Ovary (tissue), 7 donors: ENCODE data around the gene LYZL1.

- PRO-cap, 7 experiments, result no peak in any of the 7 experiments
- RAMPAGE, long total RNA, 2 experiments, result no peak in any of the 2 experiments
Measured at GRCh38 chr10:28795649-28796236, 118.4 kb downstream of the BAMBI start.

DNA sequence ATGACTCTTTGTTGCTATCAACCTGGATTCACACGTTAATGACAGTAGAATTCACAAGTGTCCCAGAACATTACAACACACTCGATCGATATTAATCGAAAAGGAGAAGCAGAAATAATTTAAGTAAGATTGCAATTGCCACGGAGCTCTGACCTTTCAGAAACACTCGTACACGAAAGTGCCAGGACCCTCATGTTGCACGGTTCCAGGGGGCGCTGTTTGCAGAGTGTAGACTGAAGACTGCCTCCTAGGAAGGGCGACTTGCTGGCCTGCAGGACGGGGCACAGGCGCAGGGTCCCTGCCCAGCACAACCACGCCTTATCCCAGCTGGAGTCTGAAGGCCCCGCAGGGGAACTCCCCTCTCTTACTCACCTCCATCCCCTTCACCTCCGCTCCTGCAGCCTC, 261.9 kb downstream of the BAMBI start:
- PRO-cap, 7 experiments, result no peak in any of the 7 experiments
- RAMPAGE, long total RNA, 2 experiments, result no peak in any of the 2 experiments

- PRO-cap, 7 experiments, result no peak in any of the 7 experiments
- RAMPAGE, long total RNA, 2 experiments, result no peak in any of the 2 experiments
Measured at GRCh38 chr10:29106103-29106689, 182.7 kb upstream of the LYZL1 start.

- PRO-cap, 7 experiments, result no peak in any of the 7 experiments
- RAMPAGE, long total RNA, 2 experiments, result no peak in any of the 2 experiments
Measured at GRCh38 chr10:29266572-29267312, 22.1 kb upstream of the LYZL1 start.

GRCh38 chr10:29288930-29289253, at the start of gene LYZL1:
Gene LYZL1 (plus strand): TSS chr10:29289070.
- PRO-cap, 7 experiments, result no peak in any of the 7 experiments
- RAMPAGE, long total RNA, 2 experiments, result no peak in any of the 2 experiments

GRCh38 chr10:29586919-29587669, 47.7 kb downstream of the SVIL start:
- PRO-cap, 7 experiments, result no peak in any of the 7 experiments
- RAMPAGE, long total RNA, 2 experiments, result no peak in any of the 2 experiments

DNA sequence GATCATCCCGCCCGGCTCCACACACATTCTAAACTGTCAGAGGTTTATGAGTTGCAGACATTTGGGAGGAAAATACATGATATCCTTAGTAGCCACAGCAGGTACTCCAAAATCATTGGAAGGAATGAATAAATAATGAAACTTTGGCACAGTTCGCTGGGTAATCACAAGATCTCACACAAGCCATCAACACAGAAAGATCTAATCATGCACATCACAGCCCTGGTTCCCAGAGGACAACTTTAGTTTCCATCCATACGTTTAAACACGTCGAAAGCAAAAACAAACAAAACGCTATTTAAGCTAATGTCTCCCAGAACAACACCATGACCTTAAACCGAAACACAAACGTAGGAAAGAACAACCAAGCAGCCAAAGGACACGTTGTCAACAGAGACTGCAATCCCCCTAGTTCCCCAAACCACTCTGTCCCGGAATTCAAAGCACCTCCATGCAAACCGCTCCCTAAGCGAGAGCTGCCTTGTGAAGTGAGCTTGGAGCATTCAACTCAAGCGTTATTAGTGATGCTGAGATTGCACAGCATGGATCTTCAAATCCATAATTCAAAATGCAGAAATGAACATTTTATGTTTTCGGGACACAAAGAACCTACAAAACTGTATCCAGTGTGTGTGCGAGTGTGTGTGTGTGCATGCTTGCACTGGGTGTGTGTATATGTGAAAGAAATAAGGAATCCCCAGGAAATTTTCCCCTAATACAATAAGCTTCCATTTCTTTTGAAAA, 12.2 kb downstream of the SVIL start:
- PRO-cap, 7 experiments, result peak in 2 of 7 experiments; most common plus-strand start position 419 of the sequence (in 2); most common minus-strand start position 269 of the sequence (in 1)
- RAMPAGE, long total RNA, 2 experiments, result no peak in any of the 2 experiments

DNA sequence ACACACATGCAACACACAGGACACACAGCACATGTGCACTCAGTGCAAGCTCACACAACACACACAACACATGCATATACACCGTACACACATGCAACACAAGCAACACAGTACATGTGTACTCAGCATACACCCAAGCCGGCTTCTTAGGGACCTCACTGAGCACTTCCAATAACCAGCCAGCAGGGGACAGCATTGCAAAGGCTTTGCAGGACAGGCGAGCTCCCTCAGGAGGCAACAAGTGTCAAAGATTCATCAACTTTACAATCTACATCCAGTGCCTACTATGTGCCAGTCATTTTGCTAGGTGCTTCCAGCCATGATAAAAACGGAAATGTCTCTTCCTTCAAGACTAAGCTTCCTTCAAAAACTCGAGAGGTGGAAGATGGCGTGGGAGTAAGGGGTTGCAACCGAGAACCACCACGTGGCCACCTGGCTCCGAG, 61.0 kb downstream of the JCAD start:
- PRO-cap, 7 experiments, result no peak in any of the 7 experiments
- RAMPAGE, long total RNA, 2 experiments, result no peak in any of the 2 experiments

DNA sequence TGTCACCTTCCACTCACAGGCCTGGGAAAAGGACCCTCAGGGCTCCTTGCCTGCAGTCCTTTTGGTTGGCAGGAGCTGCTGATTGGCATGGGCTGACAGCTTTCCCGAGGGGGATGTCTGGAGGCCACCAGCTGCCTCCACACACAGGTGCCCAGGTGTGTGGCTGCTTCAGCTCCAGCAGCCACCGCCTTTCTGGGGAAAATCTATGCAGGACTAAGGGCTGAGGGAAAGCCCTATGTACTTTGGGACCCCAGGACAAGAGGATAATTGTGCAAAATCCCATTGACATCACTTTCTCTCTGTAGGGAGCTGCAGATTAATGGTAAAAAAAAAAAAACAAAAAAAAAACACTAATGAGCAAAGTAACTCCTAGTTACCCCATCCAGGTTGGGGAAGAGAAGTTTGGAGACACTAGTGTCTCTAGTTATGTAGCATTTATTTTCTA, 59.1 kb downstream of the JCAD start:
- PRO-cap, 7 experiments, result no peak in any of the 7 experiments
- RAMPAGE, long total RNA, 2 experiments, result no peak in any of the 2 experiments

GRCh38 chr10:30055297-30055869, 4.0 kb downstream of the JCAD start:
- PRO-cap, 7 experiments, result no peak in any of the 7 experiments
- RAMPAGE, long total RNA, 2 experiments, result no peak in any of the 2 experiments

- PRO-cap, 7 experiments, result peak in 1 of 7 experiments; most common plus-strand start chr10:30058891 (in 1); most common minus-strand start chr10:30059044 (in 1)
- RAMPAGE, long total RNA, 2 experiments, result start-site peak on the plus strand in 1 of 2 experiments, at chr10:30058838-30058876 at its widest, 10 reads per replicate
Measured at GRCh38 chr10:30058634-30059167, 685 bp downstream of the JCAD start.

- PRO-cap, 7 experiments, result peak in 5 of 7 experiments; most common plus-strand start chr10:30368333 (in 1); most common minus-strand start chr10:30368165 (in 5)
- RAMPAGE, long total RNA, 2 experiments, result no peak in any of the 2 experiments
Measured at GRCh38 chr10:30368035-30368738, 19.1 kb upstream of the MTPAP start.

DNA sequence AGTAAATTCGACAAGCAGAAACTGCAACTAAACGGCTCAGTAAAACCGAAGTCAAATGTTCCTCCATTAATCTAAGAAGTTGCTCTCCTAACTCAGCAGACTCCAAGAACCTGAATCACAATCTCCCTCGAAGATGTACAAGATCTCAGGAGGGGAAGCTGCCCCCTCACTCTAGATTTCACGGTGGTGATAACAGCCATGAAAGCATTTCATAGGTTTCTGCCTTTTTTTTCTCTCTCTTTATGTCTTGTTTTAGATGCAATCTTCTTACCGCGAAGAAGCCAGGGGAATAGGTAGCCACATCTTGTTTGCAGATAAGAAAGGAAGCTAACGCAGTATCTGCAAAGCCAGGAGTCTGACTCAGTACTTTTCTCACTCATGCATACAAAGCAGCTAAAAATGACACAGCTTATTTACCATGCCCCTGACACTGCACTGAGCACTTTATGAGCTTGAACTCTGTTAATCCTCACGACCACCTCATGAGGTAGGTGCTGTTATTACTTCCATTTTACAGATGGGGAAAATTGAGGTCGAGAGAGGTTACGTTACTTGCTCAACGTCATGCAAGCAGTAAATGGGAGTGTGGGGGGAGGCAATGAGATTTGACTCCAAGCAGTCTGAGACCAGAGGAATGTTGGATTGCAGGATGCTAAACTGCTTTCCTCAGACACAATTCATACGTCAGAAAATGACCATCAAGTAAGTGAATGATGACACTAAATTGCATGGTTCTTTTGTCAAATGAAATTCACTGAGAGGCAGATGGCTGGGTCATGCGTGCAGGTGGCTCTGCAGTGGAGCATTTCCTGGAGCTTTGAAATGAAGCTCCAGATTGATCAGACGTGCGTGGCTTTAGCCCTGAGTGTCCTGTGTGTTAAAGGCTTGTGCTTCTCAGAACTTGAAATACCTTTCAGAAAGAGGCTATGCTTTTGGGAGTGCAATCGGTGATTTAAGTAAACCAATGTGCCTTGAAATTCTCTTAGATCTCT, 3.2 kb downstream of the MAP3K8 start:
- PRO-cap, 7 experiments, result peak in 2 of 7 experiments; most common minus-strand start position 879 of the sequence (in 2)
- RAMPAGE, long total RNA, 2 experiments, result no peak in any of the 2 experiments

GRCh38 chr10:30447491-30448108, 13.6 kb downstream of the MAP3K8 start:
- PRO-cap, 7 experiments, result no peak in any of the 7 experiments
- RAMPAGE, long total RNA, 2 experiments, result no peak in any of the 2 experiments

GRCh38 chr10:30488168-30488732, 54.3 kb downstream of the MAP3K8 start:
- PRO-cap, 7 experiments, result no peak in any of the 7 experiments
- RAMPAGE, long total RNA, 2 experiments, result no peak in any of the 2 experiments

DNA sequence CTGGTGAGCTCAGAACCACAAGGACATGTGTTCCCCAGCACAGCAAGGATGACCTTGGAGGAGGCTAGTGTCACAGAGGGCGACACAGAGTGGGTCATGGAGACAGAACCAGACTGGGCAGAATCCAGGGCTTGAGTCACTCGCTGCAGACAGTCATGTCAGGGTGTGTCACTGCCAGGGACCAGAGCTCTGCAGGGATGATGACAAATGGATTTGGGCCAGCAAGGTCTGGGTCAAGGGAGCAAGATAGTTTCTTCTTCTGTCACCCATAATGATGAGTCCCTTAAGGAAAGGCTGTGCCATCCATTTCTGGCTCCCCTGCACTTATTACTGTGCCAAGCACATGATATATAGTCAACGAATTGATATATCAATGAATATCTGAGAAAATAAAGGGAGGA, 60.3 kb downstream of the MAP3K8 start:
- PRO-cap, 7 experiments, result no peak in any of the 7 experiments
- RAMPAGE, long total RNA, 2 experiments, result no peak in any of the 2 experiments

DNA sequence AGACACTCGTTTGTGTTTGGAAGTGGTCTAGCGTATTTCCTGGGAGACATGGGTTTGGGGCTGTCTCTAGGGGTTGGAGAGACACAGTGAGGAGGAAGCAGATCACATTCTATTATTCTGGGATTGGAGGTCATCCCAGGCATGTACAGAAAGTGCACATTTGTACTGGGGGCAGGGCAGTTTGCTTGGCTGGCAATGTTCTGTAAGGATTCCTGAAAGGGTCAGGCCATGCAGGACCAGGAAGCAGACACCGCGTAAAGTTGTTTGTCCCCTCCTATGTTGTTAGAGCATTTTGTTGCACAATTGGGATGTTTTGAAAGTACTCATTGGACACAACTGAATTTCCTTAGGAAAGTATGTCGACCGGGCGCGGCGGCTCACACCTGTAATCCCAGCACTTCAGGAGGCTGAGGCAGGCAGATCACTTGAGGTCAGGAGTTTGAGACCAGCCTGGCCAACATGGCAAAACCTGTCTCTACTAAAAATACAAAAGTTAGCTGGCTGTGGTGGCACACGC, 12.5 kb downstream of the LYZL2 start:
- PRO-cap, 7 experiments, result no peak in any of the 7 experiments
- RAMPAGE, long total RNA, 2 experiments, result no peak in any of the 2 experiments

DNA sequence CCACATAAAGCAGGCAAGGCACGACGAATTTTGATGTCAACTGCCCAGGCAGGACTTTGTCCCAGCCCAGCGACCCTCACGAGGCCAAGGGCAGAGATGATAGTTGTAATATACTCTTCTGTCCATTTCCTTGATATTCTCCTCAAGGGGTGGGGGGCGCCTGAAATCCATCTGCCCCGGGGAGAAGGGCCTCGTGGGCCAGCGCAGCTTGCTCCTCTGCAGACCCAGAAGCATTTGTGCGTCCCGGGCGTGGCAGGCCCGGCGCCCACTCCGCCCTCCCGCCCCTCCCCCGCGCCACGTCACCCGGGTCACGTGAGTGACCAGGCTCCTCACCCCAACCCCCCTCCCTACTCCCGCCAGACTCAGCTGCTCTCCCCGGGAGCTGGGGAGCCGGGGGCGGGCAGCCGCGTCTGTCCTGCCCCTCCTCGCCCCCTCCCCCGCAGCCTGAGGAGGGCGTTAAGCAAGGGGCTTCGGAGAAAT, 101.9 kb upstream of the ZNF438 start:
- PRO-cap, 7 experiments, result peak in 7 of 7 experiments; most common plus-strand start position 359 of the sequence (in 6); most common minus-strand start position 236 of the sequence (in 6)
- RAMPAGE, long total RNA, 2 experiments, result no peak in any of the 2 experiments

GRCh38 chr10:31134897-31135114, 103.1 kb upstream of the ZNF438 start:
- PRO-cap, 7 experiments, result peak in 1 of 7 experiments; most common plus-strand start chr10:31134929 (in 1)
- RAMPAGE, long total RNA, 2 experiments, result no peak in any of the 2 experiments

- PRO-cap, 7 experiments, result no peak in any of the 7 experiments
- RAMPAGE, long total RNA, 2 experiments, result no peak in any of the 2 experiments
Measured at GRCh38 chr10:31401622-31402455, 82.8 kb downstream of the ZEB1 start.